SJCRH30 (cell line): Measurements from ENCODE around the genes CBS and U2AF1.

GRCh38 chr21:41973390-41973797 lies 19.6 kb upstream of the C2CD2 start:
- RAMPAGE, long total RNA, result no peak

DNA sequence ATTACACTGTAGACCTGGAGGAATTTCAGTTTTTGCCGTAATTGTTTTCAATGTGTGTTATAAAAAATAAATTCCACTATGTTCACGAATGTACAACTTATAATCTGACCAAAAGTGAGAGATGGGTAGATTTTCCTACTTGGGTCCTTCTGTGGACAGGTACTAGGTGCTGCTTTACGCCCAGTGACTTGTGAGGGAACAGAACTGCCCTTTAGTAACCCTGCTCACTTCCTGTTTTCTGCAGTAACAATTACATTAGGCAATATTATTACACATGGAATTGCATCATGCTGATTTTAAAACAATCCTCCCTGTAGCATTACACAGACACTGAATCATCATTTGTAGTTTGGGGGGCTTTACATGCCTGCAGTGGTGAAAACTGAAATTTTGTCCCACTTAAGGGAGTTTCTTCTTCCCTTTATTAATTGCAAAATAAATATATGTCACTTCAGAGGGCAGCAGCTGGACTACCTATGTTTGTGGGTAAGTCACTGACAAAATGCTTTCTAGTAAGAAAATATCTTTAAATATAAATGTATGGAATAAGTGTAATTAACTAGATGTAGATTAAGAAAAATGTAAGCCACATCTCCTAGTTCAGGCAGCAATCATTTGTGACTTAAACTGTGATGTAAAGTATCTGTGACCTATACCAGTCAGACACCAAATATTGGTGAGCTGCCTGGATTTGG lies 19.4 kb upstream of the ABCG1 start:
- RAMPAGE, long total RNA, result no peak

GRCh38 chr21:42219624-42220097 lies 721 bp downstream of the ABCG1 start:
- RAMPAGE, long total RNA, result no peak

DNA sequence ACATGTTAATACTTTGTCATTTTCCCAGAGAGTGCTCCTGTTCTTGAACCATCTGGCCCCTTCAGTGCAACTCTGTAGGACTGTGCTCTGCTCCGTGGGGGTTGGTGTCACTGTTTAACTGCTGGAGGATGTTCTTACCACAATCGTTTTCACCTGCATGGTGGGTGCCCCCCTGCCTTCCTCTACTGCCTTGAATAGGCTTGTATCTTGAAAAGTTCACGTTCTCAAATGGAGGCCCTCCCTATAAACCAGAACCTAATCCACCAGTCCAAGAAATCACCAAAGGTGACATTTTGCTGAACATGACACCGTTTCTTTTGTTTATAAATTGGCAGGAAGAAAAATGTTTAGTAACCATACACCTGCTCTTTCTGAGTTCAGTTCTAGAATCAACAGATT lies 13.6 kb downstream of the ABCG1 start:
- RAMPAGE, long total RNA, result no peak

- RAMPAGE, long total RNA, result no peak
Observed at GRCh38 chr21:42286509-42287304, 28.5 kb downstream of the TFF3 start.

GRCh38 chr21:42287743-42288197 lies 27.4 kb downstream of the TFF3 start:
- RAMPAGE, long total RNA, result no peak

GRCh38 chr21:42299124-42300015 lies 15.8 kb downstream of the TFF3 start:
- RAMPAGE, long total RNA, result no peak

DNA sequence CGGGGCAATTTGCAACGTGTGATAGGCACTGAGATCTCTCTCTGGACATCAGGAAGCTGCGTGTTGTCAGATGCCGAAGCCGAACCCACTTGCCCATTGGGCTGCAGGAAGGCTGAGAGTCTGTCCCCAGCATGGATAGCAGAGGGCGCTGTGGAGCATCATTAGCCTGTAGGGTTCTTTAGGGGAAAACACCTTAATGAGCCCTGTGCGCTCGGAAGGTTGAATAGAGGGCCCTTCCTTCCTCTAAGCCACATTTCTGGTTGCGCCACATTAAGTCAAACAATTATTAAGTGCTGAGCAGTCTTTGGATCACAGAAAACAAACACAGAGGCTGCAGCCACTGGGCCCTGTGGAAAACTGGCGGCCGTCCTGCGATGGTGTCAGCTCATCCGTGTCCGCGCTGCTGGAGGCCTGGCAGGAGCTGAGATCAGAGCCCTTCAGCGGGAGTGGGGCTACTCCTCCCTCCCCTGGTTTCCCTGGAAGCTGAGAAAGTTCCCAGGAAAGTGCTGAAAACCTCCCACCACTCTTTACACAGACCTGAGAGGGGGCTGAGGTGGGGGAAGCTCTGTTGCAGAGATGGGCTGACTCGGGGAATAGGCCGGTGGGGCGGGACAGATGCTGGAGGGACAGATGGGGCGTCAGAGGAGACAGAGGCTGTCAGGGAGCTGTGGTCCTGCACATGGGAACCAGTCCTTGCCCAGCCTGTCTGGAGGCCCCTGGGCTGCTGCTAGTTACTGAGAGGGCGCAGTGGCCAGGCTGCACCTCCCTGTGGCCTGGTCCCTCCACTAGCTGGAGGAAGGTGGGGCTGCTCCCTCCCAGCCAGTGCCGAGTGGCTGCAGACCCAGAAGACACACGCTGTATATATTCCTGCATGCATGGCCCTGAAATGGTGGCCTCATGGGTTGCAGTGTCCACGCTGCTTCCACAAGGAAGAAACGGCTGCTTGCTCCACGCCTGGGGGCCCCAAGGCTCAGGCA lies 12.6 kb downstream of the TFF2 start:
- RAMPAGE, long total RNA, result no peak

GRCh38 chr21:42363083-42363836 lies 3.1 kb downstream of the TFF1 start:
- RAMPAGE, long total RNA, result no peak

GRCh38 chr21:42467153-42467675 lies 28.8 kb downstream of the RSPH1 start:
- RAMPAGE, long total RNA, result no peak

DNA sequence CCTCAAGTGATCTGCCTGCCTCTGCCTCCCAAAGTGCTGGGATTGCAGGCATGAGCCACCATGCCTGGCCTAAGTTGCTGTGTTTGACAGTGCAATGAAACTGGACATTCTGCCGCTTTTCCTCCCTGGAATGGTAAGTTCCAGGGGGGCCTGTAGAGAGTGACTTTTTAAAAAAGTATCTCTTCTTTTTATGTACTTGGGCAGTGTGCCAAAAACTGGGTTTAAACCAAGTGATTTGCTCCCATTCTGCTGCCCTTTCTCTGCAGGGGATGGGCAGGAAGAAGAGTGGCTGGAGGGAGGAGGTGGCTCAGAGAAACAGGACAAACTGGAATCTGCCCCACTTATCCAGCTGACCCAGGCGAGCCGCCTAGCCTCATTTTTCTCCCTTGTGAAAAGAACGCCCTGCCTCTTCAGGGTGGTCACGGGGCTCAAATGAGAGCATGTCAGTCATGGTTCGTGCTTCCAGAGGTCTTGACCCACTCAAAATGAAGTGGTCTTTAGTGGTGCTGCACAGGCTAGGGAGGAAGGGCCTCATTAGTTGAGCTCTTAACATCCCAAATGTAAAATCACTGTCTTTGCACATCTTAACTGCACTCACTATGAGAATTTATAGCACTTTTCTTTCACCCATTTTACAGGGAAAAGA lies 2.5 kb downstream of the SLC37A1 start:
- RAMPAGE, long total RNA, result no peak

- RAMPAGE, long total RNA, result no peak
Observed at GRCh38 chr21:42581738-42582680, 68.4 kb downstream of the SLC37A1 start.

GRCh38 chr21:42651673-42652270 lies 1.6 kb upstream of the PDE9A start:
- RAMPAGE, long total RNA, result no peak

DNA sequence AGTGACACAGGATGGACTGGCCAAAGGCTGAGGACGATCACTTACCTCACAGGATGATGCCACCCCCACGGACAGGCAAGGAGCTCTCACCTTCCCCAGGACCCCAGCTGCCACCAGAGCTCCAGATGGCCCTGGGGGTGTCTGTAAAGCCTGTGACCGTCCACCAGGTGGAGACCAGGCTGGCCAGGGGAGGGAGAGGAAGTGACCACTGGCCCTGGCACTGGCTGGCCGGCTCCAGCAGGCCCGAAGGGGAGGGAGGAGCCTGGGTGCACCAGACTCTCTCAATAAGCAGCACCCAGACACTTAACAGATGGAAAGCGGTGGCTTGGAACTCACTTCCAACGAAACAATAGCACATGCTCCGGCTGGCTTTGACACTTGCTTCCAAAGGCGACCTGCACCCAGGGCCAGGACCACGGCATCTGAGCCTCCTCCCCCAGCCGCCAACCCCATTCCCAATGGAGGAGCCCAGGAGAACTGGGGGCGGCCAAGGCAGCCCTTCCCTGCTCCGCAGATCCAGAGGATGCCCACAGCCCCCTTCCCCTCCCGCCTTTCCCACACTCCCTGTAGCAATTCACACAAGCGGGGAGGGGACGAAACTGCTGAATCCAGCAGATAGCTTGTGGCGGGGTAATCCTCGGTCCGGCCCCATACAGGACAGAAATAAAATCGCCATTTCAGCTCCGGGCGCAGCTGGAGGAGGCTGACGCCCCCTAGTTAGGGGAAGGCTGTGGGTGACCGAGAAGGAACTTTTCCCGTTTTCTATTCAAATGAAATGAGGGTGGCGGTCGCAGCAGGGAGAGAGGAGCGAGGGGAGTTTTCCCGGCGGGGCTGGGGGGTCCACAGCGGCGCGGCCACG lies 726 bp upstream of the PDE9A start:
- RAMPAGE, long total RNA, result no peak

- RAMPAGE, long total RNA, result no peak
Observed at GRCh38 chr21:42722549-42723200, 69.3 kb downstream of the PDE9A start.

DNA sequence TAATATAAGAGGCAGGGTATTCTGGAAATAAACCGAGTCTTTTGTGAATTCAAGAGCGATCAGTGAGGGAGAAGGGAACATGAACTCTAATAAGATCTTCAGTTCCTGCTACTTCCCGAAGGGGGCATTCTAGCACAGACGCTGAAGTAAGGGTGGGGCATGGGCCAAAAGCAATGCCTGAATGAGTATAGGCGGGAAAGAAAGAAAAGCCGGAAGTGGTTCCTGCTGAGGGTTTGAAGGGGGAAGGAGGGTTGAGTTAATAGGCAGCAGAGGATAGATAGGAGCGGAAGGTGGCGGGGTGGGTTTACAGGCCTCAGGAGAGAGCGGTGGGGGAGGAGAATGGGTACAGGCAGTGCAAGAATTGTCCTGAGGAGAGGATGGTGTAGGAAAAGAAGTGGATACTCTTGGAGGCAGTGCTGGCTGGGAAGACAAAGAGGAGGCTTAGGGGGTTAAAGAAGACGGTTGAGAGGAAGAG lies 1.5 kb downstream of the ERVH48-1 start:
- RAMPAGE, long total RNA, result no peak

GRCh38 chr21:42992429-42992844 lies 18.1 kb downstream of the PKNOX1 start:
- RAMPAGE, long total RNA, result no peak

DNA sequence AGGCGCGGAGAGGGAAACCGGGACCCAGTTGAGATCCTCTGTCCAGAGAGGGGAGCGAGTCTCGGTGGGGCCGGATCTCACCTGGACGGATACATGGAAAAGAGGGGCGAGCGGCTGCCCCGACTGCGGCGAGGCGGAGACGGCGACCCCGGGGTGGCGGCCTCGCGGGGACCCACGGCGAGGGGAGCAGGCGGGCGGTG lies at the start of gene CBS:
CBS (minus strand) TSS at position 147 of the 200 bp plus-strand sequence.
- RAMPAGE, long total RNA, result no peak

DNA sequence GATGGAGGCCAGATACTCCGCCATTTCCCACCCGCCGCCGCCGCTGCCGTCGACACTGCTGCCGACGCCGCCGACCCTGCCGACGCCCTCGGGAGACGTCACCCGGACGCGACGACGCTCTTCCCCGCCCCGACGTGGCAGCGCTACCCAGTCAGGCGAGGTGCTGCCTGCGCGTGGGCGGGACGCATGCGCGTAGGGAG lies at the start of gene U2AF1:
U2AF1 (minus strand) TSS at position 100 of the 200 bp plus-strand sequence.
- RAMPAGE, long total RNA, result no peak

DNA sequence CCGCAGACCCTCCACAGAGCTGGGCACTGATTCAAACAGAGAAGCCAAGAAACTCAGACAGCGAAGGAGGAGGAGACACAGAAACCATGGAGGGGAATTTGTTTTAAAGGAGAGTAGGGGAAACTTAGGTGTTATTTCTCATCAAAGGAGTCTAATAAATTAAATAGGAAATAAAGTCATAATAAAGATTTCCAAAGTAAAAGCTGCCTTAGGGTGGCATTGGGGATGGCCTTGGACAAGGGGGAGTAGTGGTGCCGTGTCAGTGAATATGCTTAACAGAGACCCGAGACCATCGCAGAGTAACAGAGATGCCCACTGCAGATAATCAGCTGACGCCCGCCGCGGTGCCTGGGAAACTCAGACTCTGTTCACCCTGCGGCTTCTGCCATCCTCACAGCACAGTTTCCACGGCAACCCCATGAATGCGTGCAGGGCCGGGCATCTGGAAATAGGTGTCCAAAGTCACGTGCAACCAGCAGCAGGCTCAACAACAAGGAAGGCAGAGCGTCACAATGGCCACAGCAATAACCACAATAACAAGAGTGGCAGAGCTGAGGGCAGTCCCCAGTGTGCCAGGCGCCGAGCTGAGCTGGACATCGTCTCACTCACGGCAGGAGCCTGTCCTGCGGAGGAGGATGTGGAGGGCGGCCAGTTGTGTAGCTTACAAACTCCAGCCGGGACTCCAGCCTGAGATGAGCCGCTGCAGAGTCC lies 101.9 kb downstream of the CRYAA start:
- RAMPAGE, long total RNA, result no peak